Measurements from ENCODE around the gene PAN3.

GRCh38 chr13:26221231-26222105 is 646 bp downstream of the RNF6 start:
- PRO-cap = no peak

DNA sequence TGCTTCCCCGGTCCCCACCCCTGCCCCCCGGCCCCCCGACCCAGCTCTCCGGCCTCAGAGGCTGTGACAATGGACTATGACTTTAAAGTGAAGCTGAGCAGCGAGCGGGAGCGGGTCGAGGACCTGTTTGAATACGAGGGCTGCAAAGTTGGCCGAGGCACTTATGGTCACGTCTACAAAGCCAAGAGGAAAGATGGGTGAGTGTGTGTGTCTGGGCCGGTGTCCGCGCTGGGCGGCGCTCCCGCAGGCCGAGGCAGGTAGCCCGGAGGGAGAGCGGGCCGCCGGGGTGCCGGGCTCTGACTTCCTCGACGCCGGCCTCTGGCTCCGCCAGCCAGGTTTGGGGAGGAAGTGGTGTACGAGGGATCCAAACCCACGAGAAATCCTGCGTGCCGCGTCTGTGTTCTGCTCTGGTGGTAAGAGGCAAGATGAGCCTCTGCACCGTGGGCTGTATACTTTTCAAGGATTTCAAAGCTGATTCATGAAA is 686 bp downstream of the CDK8 start:
- PRO-cap = unidirectional peak, minus-strand start at position 320 of the sequence

GRCh38 chr13:26721151-26721558 is 39.4 kb downstream of the GPR12 start:
- PRO-cap = no peak

GRCh38 chr13:26785284-26785719 is 24.7 kb upstream of the GPR12 start:
- PRO-cap = no peak

- PRO-cap = no peak
These were observed 195.5 kb upstream of the GPR12 start for GRCh38 chr13:26956176-26956457.

GRCh38 chr13:26957233-26957677 is 196.7 kb upstream of the GPR12 start:
- PRO-cap = no peak

DNA sequence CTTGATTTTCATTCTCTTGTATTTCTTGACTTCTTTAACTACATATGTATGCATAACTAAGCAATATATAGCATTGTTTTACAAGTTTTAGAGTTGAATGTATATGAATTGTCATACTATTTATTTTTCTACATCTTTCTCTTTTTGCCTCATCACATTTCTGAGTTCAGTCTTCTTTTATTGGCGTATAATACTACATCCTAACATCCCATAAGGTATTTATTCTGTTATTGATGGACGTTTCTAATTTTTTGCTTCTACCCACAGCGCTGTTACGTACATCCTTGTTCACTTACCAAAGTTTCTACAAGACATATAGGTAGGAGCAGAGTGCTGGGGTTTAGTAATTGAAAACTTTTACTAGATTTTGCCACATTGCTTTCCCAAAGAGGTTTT is 707 bp upstream of the RPL21 start:
- PRO-cap = no peak

DNA sequence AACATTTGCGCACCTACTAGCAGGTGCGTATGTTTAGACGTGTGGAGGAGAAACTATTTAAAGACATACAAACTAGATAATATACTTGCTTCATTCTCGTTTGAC is 457 bp upstream of the RPL21 start:
- PRO-cap = no peak

DNA sequence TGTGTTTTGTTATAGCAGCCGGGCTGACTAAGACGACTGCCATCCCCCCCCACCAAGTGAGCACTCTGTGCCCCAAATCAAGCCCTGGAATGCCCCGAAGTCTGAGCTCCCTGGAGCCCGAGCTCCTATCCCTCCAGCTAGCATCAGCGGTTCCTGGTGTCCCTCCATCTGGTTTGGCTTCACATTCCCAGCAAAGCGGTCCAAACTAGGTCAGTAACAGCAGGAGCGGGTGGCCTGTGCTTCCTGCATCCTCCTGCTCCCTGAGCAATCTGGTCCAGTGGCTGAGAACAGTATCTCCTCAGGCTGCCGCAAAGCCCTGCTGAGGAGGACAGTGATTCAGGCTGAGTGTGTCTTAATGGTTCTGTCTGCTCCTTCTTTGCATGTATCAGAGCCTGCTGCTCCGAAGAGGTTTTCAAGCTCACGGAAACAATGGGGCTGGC is 25.8 kb downstream of the RASL11A start:
- PRO-cap = no peak

DNA sequence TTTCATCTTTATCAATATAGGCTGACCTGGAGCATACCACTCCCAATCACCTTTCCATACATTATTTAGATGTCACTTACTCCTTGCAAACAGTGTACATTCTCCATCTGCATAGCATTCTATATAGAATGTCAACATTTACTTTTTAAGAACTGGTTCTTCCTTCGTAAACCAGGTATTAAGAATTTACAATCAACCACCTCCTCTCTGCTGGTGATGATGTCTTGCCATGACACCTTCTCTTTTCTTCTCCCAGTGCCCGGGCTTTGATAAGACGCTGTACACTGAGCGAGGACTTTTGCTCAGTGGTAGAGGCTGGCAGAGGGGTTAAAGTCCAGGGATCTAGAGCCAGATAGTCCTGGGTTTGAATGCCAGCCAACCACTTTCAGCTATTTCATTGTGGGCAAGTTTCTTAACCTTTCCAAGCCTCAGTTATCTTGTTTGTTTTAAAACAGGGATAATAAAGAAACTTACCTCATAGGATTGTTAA is 71.1 kb downstream of the LNX2 start:
- PRO-cap = no peak

DNA sequence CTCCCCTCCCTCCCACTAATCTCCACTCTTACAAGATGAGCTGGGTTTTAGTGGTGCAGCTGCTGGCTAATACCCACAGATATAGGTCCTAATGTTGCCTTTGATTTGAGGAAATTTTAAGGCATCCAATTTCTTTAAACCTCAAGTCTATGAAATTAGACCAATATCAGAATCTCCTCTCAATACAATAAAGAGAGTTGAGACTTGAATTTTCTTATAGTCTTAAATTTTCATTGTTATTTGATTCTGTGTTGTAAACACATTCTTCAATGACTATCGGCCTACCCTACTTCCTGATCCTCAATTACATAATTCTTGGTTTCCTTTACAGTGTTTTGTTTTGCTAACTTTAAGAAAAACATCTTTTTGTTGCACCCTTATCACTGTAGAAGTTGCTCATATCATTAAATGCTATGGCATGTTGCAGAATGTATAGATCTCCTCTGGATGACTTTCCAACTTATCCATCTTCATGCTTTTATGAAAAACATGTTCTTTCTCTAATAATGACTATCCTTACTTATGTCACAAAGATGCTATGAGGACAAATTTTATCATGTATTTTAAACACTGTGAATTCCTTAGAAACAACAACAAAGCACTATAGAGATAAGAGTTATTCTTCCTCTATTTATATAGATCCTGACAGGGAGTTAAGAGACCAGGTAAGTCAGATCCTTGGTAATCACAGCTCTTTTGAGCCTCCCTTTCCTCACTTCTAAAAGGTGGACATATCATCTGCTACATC is 58.8 kb downstream of the LNX2 start:
- PRO-cap = no peak

DNA sequence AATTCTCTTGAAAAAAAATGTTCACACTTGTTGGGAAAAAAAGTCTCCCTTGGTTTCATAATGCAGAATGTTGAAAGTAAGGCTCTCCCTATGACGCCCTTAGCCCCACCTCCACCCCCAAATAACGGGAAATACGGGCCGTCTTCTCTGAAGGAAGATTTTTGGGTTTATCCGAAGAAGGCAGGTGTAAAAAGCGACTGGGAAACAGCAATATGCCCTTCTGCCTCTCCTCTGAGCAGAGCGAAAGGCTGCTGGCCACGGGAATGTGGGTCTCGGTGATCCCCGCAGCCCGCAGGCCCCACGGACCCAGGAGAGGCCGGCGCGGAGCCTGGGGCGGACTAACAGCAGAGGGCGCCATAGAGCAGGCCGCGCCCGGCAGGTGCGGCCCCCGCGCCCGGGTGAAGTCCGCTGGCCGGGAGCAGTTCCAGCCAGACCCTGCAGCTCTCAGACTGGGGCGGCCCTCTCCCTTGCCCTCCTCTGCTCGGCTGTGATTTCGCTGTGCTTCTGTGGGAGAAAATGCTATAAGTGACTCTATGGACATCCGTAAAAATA is 37.6 kb downstream of the GSX1 start:
- PRO-cap = no peak

GRCh38 chr13:27971239-27971687 is 2.1 kb upstream of the CDX2 start:
- PRO-cap = no peak

DNA sequence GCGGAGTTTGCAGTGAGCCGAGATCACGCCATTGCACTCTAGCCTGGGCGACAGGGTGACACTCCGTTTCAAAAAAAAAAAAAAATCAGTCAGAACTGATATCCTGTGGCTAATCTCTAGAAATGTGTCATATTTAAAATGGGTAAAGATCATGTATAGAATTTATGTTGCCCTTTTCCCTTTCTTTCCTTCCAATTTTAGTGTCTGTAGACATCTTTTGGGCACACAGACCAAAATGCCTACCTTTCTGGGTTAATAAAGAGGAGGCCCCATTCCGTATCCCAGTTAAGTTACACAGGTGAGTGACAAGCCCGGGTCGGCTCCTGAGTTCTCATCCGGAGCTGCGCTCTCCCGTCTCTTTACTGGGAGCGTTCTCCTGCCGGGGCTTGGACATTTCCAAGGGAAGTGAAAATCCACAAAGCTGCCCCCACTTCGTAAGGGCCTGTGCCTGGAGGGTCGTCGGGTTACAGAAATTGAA is 6.0 kb upstream of the CDX2 start:
- PRO-cap = no peak

DNA sequence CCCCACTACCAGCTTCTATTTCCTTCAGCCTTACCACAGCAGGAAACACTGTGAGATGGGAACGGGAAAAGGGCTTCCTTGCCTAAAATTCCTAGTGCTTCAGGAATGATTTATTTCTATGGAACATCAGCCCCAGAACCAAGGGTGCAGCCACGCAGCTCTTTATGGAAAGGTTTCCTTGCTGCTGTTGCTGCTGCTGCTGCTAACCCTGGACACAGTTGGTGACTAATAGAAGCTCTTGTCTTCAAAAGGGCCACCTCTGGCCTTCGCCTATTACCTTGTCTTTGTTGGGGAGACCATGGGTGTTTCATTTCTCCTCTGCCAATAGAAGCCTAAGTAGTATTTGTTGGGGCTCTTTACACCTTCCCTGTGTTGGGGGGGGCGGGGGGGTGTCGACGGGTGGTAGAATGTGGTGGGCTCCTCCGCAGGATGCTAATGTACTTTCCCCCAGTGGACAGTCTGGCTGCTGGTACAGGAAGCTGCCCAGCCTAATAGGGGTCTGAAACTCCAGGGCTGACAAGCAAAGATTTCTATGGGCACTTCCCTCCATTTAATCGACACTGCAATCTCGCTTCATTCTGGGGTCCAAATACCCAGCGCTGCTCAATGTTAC is 7.7 kb upstream of the CDX2 start:
- PRO-cap = no peak

GRCh38 chr13:28099827-28100154 is 585 bp downstream of the FLT3 start:
- PRO-cap = no peak

- PRO-cap = no peak
These were observed 1.4 kb upstream of the PAN3 start for GRCh38 chr13:28136714-28137486.

- PRO-cap = bidirectional peak, plus-strand start at chr13:28138851, minus-strand start at chr13:28138409
These were observed at the start of gene PAN3 for GRCh38 chr13:28138299-28138678. Gene PAN3 (plus strand): TSS chr13:28138545.

DNA sequence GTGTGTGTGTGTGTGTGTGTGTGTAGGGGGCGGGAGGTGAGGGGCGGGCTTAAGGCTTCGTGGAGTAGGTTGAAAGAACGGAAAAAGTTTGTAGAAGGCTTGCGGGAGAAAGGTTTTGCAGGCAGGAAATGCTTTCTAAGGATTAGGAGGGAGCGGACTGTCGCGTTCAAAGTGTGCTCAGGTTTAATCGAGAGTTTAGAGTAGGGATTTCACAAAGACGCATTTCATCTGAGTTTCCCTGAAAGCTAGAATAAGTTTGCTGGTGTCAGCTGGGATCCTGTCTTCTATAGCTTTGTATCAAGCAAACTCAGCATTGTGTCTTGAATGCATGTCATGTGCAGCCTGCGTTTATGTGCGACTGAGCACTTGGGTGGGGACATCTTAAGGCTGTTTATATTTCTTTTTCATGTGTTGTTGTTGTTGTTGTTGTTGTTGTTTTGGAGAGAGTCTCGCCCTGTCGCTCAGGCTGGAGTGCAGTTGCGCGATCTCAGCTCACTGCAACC is 1.2 kb downstream of the PAN3 start:
- PRO-cap = bidirectional peak, plus-strand start at position 91 of the sequence, minus-strand start outside the sequence

GRCh38 chr13:28160146-28160446 is 21.8 kb downstream of the PAN3 start:
- PRO-cap = no peak